Frontal cortex (tissue), 2 donors: ENCODE data around the genes TPBG, PGM3 and NT5E.

DNA sequence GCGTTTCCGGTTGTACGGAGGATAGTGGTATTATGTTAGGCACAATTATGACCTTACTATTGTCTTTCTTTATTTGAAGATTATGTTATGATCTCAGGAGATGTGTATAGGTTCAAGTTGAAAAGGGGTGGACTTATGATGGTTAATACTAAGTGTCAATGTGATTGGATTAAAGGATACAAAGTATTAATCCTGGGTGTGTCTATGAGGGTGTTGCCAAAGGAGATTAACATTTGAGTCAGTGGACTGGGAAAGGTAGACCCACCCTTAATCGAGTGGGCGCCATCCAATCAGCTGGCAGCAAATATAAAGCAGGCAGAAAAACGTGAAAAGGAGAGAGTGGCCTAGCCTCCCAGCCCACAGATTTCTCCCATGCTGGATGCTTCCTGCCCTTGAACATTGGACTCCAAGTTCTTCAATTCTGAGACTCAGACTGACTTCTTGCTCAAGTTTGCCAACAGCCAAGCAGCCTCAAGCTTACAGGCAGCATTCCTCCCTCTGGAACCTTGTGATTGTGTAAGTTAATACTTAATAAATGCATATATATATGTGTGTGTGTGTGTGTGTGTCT lies 284.2 kb downstream of the BCKDHB start:
- RAMPAGE, long total RNA, result no peak

- RAMPAGE, long total RNA, result no peak
Measured at GRCh38 chr6:81820801-81821253, 68.3 kb upstream of the TENT5A start.

- RAMPAGE, long total RNA, result no peak
Measured at GRCh38 chr6:82144095-82144759, 103.3 kb downstream of the IBTK start.

DNA sequence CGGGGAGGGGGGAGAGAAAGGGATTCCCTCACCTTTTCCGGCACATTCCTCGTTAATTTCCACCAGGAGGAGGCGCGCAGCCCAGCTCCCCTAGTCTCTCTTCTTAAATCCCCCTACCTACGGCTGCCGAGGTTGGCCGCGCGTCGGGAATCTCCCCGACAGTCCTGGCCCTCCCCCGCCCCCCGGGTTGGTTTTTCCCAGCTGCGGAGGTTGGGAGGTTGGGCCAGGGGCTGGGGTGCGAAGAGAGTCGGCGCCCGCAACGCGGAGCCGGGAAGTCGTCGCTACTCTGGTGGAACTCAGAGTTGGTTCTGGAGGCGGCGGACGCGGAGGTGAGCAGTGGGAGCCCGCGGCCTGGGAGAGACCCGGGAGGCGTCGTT lies at the start of gene TPBG:
Gene TPBG (plus strand): TSS at position 238 of the 377 bp plus-strand sequence.
- RAMPAGE, long total RNA, result no peak

DNA sequence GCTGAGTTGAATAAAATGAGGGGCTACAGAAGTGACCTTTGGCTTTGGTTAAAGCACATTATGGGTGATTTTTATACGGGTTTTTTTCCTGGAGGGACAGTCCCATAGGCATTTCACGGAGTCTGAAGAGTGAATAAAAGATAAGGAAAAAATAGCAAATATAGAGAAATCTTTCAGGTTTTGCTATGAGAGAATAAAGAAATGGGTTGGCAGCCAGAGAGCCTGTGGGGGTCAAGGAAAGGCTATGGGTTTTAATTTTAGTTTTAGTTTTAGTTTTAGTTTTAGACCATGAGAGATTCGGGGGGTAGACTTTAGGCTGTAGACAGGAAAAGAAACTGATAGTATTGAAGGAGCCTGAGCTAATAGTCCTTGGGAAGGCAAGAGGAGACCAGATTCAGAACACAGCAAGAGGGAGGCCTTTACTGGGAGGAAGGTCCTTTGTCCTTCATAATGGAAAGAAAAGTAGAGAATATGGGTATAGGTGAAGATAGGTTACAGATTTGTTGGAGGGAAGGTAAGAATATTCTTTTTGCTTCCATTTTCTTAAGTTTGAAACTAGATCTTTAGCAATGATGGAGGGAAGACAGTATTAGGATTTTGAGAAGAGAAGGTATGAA lies 19.3 kb downstream of the DOP1A start:
- RAMPAGE, long total RNA, result no peak

DNA sequence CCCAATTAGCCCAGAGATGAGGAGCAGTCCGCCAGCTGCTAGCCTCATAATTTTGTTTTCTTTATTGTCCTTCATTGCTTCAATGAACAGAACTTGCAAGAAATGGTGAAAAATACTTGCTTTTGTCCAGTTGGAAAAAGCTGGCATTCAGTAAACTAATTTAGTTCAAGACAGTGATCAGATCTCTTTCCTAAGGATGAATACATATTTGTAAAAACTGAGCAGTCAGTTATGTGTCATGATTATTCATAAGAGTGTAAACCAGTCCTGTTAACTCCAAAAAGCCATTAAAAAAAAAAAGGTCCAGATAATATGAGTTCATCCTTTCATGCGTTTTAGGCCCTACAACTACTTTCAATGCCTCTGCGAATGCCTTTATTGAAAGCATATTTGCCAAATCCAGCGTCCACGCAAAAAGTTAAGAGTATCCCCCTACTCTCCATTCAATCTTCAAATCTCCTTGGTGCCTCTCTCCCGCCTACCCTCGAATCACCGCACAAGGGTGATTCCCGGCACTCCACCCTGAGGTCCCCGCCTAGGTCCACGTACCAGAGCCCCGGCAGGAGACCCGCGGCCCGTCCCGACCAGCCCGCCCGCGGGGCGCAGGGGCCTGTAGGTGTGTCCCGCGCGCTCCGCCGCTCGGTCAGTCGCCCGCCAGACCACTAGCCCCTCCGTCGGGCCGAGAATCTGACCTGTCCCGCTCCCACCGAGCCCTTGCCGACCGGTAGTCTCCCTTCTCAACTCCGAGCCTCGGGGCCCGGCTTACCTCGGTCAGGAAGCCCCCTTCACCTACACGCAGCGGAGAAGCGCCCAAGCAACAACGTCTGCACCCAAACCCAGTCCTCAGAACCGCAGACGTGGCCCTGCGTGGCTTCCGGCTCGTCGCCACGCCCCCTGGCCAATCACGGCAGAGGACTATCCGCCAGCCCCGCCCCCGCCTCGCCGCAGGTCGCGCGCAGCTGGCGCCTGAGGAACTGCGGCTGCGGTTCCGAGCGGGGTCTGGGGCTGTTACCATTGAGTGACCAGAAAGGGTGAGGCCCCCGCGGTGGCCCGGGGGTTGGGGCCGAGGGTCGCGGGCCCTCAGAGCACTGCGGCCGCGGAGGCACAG lies at the start of gene PGM3:
Gene PGM3 (minus strand): TSS at position 853 of the 1,108 bp plus-strand sequence.
- RAMPAGE, long total RNA, result start-site peak on the plus strand centred at position 952 of the sequence, 39 bp wide, 586 and 37 reads in 2 replicates

DNA sequence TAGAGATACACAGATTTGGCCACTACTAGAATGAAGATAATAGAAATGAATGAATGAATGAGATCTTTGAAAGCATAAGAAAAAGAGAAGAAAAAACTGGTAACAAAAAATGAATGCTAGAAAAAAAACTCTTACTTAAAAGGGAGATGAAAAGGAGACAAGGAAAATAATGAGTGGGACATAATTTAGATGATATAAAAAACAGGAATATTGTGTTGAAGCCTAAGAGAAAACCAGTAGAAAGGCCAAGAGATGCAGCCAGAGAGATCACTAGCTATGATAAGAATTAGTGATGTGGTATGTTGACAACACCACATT lies 28.5 kb downstream of the RWDD2A start:
- RAMPAGE, long total RNA, result no peak

DNA sequence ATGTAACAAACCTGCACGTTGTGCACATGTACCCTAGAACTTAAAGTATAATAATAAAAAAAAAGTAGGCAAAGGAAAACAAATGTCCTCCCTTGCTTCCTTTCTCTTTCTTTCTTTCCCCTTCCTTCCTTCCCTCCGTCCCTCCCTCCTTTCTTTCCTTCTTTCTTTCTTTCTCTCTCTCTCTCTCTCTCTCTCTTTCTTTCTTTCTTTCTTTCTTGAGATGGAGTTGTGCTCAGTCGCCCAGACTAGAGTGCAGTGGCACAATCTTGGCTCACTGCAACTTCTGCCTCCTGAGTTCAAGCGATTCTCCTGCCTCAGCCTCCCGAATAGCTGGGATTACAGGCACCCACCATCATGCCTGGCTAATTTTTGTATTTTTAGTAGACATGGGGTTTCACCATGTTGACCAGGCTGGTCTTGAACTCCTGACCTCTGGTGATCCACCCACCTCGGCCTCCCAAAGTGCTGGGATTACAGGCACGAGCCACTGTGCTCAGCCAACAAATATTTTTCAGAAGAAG lies 108.0 kb downstream of the RWDD2A start:
- RAMPAGE, long total RNA, result no peak

DNA sequence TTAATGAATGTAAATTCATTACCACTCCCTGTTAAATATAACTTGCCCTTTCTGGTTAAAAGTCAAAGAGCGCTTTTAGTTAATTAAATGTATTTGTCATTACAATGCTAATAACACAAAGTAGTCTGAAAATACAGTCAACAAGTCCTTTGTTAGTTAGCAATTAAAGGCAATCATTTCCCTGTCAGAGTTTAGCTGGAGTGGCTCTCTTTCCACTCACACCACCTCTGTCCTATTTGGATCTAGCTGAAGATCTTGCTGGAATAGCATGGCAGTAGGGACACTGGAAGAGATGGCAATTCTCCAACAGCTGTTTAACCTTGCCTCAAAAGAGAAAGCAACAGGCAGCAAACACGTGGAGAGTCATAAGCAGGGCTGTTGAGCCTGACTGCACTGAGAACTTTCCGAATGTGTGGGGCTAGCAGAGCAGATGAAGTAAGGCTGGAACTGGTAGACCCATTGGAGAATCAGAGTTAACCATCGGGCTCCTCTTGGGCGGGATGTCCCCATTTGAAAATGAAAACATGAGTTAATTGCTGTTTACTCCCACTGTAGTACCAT lies 38.1 kb upstream of the PRSS35 start:
- RAMPAGE, long total RNA, result no peak

DNA sequence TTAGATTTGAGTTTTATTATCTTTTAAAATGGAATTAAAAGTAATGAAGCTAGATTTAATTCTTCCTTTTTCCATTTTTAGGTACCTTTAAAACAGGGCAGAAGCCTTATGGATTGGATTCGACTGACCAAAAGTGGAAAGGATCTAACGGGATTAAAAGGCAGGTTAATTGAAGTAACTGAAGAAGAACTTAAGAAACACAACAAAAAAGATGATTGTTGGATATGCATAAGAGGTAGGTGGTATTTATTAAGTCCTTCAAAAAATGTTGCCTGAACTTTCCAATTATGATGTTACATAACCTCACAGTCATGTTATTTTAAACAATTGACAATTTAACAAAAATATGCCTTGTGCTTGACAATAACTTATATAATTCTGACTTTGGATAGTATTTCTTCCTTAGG lies 4.6 kb downstream of the CYB5R4 start:
- RAMPAGE, long total RNA, result no peak

GRCh38 chr6:85283555-85284008 lies 166.3 kb upstream of the NT5E start:
- RAMPAGE, long total RNA, result no peak

DNA sequence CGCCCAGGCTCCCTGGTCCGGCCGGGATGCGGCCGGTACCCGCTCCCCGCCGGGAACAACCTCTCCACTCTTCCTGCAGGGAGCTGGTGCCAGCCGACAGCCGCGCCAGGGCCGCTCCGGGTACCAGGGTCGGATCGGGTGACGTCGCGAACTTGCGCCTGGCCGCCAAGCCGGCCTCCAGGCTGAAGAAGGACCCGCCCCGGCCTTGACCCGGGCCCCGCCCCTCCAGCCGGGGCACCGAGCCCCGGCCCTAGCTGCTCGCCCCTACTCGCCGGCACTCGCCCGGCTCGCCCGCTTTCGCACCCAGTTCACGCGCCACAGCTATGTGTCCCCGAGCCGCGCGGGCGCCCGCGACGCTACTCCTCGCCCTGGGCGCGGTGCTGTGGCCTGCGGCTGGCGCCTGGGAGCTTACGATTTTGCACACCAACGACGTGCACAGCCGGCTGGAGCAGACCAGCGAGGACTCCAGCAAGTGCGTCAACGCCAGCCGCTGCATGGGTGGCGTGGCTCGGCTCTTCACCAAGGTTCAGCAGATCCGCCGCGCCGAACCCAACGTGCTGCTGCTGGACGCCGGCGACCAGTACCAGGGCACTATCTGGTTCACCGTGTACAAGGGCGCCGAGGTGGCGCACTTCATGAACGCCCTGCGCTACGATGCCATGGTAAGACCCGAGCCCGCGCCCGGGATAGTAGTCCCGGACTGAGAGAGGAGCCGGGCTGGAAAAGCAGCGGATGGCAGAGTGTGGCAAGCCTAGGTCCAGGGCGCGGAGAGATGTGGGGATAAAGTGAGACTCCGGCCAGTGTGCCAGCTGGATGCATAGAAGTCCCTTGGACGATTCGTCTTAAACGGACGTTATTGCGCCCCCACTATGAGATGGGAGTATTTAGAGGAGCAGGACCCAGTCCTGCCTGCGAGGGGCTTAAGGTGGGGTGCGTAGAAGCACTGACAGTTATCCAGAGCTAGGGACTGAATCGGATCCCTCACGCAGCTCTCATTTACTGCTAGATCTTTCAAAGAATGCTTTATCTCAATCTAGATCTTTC lies at the start of gene NT5E:
Gene NT5E (plus strand): TSS at position 267 of the 1,044 bp plus-strand sequence.
- RAMPAGE, long total RNA, result no peak

GRCh38 chr6:85464144-85464658 lies 14.3 kb downstream of the NT5E start:
- RAMPAGE, long total RNA, result no peak

DNA sequence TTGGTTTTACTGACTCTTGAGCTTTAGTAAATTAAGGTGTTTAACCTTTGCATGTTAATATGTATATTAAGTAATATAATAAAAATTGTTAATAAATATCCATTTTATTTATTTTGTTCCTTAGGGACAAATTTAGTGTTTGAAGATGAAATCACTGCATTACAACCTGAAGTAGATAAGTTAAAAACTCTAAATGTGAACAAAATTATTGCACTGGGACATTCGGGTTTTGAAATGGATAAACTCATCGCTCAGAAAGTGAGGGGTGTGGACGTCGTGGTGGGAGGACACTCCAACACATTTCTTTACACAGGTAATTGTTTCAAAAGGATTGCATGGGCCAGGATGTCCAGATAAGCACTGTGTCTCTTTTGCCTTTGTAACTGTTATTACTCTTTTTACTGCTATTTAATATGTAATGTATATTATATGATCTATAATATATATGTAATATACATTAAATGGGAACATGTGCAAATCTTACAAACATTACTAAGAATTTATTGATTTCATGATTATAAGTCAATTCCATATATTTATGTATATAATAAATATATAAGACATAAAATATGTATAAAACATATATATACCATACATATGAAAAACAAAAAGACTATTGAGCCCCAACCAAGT lies 21.3 kb downstream of the NT5E start:
- RAMPAGE, long total RNA, result no peak

DNA sequence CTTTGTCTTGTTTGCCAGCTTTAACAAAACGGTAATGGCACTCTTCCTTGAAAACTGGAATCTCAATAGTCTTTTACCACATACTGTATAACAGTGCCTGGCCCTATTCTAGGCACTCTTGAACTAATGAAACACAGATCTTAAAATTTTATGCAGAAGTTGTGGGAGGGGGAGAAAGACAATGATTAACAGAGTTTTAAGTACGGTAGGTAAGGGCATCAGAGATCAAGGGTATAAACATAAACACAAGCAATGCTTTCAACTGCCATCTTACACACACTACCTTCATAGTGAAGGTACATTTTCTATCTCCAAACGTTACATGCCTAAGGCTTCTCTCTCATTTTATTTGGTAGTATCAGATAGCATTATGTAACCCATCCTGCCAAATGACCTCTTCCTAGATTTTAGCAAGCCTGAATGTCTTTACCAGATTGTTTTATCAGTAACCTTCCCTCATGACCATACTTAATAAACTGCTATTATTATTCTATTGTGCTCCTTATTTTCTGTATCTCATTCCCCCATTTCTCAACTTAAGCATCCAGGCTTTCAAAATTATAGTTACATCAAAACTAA lies 33.7 kb upstream of the SYNCRIP start:
- RAMPAGE, long total RNA, result no peak

DNA sequence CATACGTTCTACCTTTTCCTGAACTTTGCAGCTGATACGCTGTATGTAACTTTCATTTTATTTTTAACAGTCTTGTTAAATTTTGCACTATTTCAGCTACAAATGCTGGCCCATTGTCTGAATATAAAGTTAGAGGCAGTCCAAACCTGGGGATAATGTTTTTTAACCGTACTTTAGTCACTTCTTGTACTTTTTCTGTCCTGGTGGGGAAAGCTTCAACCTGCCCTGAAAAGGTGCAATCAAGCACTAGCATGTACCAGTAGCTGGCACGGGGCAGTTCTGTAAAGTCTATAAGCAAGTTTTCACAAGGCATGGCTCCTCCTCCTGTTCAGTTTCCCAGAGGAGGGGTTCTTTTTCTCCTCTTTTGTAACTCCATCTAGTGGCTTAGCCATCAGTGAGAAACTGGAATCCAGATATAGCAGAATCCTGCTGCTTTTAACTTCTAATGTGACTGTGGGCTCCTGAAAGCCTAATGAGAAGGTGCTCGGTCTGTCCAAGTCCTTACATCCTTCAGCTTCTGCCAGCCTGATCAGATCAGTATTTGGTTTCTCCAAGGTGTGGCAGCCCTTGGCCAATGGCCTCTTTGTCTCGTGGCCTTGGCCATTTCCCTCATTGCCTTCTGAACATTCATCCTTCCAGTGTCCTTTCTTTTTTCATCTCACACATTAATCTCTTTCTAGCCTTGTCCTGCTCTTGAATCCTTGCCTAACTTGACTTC lies 221.8 kb upstream of the SYNCRIP start:
- RAMPAGE, long total RNA, result no peak

GRCh38 chr6:87154479-87154776 lies 937 bp upstream of the ZNF292 start:
- RAMPAGE, long total RNA, result no peak

- RAMPAGE, long total RNA, result no peak
Measured at GRCh38 chr6:87212988-87213889, 57.9 kb downstream of the ZNF292 start.

GRCh38 chr6:87258992-87260209 lies 63.0 kb upstream of the SMIM8 start:
- RAMPAGE, long total RNA, result no peak

GRCh38 chr6:87718291-87719618 lies 16.7 kb upstream of the AKIRIN2 start:
- RAMPAGE, long total RNA, result no peak